Occipital lobe (tissue), 2 donors: ENCODE measurements around the genes SNAPC3 and PSIP1.

- RAMPAGE, long total RNA = no peak
These were observed 9.7 kb downstream of the NFIB start for GRCh38 chr9:14304210-14304679.

DNA sequence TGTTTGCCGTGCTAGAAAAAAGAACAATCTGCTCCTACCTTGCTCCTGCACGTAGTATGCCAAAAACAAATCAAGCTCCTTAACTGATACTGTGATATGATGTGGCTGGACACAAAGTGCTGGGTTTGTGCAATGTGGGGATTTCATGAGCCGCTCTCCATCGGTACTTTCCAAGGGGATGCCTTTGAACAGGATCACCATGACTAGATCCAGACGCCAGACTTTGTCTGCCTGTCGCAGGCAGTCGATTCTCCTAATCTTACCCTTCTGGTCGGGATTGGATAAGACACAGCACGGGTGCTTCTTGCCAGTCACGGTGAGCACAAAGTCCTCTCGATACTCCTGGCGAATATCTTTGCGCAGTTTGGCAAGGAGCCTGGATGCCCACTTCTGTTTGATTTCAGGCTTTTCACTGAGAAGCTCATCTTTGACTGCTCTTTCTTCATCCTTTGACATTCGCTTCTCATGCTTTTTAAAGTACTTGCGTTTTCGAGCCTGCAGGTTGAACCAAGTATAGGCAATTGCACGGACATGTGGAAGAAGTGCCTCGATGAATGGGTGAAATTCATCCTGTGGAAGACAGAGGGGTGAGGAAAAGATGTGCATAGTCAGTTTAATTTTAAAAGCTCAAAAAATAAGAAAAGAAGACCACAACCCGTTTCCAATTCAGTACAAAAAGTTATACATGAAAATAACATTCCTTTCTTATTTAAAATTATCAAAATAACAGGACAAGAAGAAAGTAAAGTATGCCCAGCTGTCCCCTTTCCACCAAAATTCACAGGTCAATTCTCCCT, 6.8 kb downstream of the NFIB start:
- RAMPAGE, long total RNA = no peak

- RAMPAGE, long total RNA = no peak
These were observed 1.2 kb upstream of the NFIB start for GRCh38 chr9:14314855-14315881.

GRCh38 chr9:14316610-14317385, 2.9 kb upstream of the NFIB start:
- RAMPAGE, long total RNA = start-site peak on the plus strand at chr9:14316993-14317115, 27 and 32 reads in 2 replicates

DNA sequence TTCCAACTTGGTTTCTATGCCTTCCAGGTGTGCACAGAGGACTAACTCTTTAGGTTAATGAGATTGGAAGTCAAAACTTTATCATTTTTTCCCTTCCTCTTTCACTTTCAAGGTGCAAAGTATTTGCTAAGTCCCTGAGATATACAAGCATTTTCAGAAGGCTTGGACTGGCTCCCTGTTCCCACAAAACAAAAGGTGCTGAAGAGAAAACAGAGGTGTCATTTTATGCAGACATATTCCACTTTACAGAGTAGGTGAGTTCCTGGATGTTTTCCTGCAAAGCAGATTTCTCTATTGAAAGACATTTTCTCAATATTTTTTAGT, 30.4 kb upstream of the CER1 start:
- RAMPAGE, long total RNA = no peak

GRCh38 chr9:14961290-14961942, 51.2 kb upstream of the FREM1 start:
- RAMPAGE, long total RNA = no peak

DNA sequence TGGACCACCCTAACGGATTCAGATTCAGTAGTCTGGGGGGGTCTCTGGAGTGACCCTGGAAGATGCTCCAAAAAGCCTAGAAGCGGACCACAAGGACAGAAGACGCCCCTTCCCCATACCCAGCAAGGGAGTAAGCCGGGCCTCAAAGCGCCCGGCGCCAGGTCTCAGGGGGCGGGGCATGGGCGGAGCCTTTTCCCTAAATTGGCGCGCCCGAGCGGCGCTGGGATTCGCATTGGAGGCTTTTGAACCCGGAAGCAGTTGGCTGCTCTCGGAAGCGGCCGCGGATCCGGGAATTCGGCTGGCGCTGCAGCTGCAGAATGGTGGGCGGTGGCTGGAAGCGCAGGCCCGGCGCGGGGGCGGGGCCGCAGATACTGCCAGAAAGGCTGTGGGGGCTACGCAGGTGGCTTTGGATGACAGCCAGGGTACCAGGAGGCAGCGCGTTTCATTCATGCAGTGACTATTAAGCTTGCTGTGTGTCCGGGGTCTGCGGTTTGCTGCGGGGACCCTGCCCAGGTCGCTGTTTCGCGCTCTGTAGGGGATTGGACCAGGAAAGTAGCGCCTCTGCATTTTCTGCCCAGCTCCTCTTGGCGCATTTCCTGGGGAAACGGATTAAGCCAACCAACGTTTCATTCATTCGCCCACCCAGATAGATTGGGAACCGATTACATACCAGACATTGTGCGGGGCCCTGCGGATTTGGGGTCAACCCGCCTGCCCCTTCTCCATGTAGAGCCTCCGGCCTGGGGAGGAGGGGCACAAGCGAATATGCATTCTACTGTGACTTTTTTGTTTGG, 83.0 kb upstream of the FREM1 start:
- RAMPAGE, long total RNA = start-site peak on the plus strand centred at position 284 of the sequence, 35 bp wide, 20 and 39 reads in 2 replicates

- RAMPAGE, long total RNA = no peak
These were observed 159.6 kb downstream of the TTC39B start for GRCh38 chr9:15147474-15147843.

- RAMPAGE, long total RNA = no peak
These were observed 3.4 kb upstream of the TTC39B start for GRCh38 chr9:15310318-15310908.

GRCh38 chr9:15401386-15401882, 21.2 kb upstream of the SNAPC3 start:
- RAMPAGE, long total RNA = no peak

DNA sequence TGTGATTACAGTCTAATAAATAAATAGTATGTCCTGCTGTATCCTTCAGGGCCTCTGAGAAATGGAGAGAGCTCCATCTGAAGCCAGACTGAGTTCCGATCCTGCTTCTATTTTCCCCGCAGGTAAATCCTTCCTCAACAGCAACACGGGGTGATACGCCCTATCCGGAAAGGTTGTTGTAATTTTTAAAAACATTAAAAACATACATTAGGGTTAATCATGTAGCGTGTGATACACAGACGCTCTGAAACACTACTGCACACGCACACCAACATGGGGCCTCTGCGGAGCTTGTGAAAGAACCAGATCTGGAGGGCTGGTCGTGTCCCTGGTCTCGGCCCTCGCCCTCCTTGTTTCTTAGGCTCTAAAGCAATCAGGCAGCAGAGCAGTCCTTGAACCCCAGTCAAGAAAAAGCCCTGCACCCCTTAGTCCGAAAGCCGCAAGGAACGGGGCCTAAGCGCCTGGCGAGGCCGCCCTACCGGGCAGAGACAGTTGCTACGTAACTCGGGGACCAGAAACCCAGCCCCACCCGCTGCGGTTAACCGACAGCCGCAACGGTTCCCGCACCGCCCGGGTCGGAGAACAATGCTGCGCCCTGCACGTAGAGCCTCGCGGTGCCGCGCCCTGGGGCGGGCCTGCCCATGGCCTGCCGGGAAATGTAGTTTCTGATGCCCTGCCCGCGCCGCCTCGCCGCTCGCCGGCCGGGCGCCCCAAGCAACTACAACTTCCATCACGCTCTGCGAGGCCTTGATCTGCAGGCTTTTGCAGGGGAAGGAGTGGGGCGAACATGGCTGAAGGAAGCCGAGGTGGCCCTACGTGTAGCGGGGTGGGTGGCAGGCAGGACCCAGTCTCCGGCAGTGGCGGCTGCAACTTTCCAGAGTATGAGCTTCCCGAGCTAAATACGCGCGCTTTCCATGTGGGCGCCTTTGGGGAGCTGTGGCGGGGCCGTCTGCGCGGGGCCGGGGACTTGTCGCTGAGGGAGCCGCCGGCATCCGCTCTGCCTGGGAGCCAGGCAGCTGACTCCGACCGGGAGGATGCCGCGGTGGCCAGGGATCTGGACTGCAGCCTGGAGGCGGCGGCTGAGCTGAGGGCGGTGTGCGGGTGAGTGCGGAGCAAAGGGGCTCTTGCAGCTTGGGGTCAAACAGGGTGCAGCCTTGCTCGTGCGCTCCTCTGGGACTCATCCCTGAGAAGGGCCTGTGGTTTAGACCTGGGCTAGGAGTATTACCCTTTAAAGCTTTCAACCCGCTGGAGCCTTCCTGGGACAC, at the start of gene SNAPC3:
Gene SNAPC3, plus strand, starts transcription at position 784 of the 1,265 bp plus-strand sequence.
- RAMPAGE, long total RNA = start-site peak on the plus strand centred at position 785 of the sequence, 12 bp wide, 1,545 and 29 reads in 2 replicates

GRCh38 chr9:15423358-15423696, 651 bp downstream of the SNAPC3 start:
- RAMPAGE, long total RNA = no peak

- RAMPAGE, long total RNA = no peak
These were observed 28.5 kb downstream of the PSIP1 start for GRCh38 chr9:15482190-15482768.

- RAMPAGE, long total RNA = no peak
These were observed at the start of gene PSIP1 for GRCh38 chr9:15509918-15511187. Gene PSIP1, minus strand, starts transcription at chr9:15510970.

GRCh38 chr9:16154510-16154982, 601.7 kb downstream of the CCDC171 start:
- RAMPAGE, long total RNA = no peak

GRCh38 chr9:16344211-16344698, 526.2 kb downstream of the BNC2 start:
- RAMPAGE, long total RNA = no peak

DNA sequence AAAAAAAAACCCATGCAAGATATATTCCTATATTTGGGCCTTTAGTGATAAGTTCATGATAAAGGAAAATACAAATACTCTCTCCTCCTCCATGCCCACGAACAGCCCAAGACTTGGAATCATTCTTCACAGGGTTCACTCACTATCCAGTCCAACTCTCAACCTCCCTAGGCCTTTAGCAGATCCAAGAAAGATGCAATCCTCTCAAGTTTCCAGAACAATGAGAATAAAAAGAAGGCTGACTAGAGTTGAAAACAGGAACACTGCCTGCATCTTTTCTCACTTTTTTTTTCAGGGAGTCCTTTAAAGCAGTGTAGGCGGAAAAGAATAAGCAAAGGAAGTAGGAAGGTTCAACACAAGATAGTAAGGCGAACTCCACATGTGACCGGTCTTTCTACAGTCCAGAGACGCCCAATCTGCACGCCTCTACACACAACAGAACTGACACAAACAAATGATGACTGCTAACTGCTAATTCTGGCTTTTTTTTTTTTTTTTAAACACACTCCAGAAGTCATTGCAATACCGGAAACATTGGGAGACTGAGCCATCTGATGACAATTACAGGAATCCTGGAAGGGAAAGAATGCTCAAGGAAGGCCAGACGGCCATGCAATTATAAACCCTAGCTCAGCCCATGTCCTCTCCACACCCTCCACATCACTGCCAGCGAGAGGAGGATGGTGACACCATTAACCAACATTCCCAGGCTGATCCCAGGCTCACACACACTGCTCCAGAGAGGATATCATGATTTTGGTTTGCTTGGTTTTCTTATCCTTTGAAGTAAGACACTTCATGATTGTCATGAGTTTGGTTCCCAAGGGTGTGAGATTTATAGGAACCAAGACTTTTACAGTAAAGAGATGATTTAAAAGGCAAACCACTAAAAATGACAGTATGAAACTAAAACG, 75.3 kb downstream of the BNC2 start:
- RAMPAGE, long total RNA = no peak

DNA sequence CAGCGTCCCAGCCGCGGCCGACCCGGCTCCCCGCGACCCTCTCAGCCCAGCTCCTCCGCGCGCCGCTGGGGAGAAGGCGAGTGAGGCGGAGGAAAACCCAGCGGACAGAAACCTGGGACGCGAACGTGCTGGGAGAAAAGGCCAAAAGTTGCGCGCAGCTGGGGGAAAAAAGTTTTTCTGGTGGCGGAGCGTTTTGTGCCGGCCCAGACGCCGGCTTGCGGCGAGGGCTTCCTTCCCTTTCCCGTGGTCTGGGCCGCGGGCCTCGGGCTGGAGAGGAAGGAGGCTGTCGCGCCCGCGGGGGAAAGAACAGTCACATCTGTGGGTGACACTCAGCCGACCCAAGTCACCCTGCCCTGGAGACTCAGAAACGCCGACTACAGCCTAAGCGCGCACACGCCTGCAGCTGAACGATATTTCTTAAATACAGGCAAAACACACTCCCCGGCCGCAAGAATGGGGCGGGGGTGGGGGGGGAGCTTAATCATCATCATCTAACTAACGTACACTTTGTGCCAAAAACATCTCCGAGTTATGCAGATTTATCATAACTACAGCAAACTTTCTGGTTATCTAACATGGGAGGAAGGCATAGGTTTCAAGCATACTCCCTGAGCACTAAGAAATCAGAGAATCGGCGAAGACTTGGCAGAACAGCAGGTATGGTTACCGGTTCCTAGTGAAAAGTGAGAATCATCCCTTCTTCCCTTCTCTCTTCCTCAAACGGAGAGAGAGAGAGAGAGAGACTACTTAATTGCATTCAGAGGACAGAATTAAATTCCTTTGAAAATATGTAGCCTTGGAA, 1.3 kb upstream of the BNC2 start:
- RAMPAGE, long total RNA = no peak

DNA sequence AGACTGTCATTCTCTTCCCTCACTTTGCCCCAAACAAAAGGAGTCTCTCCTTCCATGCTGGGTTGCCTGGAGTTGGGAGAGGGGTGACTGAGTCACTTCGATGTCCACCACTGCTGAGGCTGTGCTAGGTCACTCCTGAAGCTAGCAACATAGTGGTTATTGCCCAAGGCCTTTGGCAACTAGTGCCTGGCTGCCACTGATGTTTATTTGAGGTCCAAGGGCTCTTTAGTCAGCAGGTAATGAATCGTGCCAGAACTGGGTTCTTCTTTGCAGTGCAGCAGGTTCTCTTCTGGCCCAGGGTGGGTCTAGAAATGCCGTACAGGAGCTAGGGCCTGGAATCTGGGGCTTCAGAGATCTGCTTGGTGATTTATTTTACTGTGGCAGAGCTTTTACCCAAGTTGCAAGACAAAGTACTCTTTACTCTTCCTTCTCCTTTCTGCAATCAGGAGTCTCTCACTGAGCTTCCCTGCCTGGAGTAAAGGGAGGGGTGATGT, 155.8 kb upstream of the SH3GL2 start:
- RAMPAGE, long total RNA = no peak

GRCh38 chr9:17906045-17906358, 327.1 kb downstream of the SH3GL2 start:
- RAMPAGE, long total RNA = no peak